Measurements from ENCODE around the genes ANTXR1, GMCL1 and C2orf42.

DNA sequence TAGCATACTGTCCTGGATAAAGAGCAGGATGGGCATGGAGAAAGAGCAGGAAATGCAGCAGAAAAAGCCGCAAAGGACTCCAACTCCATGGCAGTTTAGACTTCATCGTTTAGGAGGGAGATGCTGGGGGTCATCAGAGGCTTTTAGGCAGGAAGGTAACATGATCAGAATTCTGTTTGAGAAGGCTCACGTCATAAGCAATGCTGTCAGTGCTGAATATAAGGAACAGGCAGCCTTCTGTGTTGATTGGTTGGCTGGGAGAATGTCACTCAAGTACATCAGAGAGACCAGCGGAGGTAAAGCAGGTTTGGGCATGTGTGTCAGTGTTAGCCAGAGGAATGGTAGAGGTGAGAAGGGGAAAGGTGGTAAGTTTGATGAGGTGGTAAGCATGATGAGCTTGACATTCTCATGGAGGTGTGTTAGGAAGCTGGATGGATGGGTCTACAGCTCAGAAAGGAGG is 35.3 kb downstream of the ARHGAP25 start:
- RRBS, result no CpG with 5 or more reads among the region's 4 CpGs

- RRBS, result no CpG with 5 or more reads among the region's 1 CpG
Measured at GRCh38 chr2:68796201-68796764, 61.7 kb downstream of the ARHGAP25 start.

GRCh38 chr2:69012632-69014096 is at the start of gene ANTXR1:
TSS of gene ANTXR1 (plus strand) at chr2:69013179.
- RRBS, result under 1% methylated on average over 7 of the region's 94 CpGs

GRCh38 chr2:69325306-69326110 is 61.5 kb downstream of the GFPT1 start:
- RRBS, result no CpG with 5 or more reads among the region's 1 CpG

GRCh38 chr2:69338290-69338764 is 48.7 kb downstream of the GFPT1 start:
- RRBS, result no CpG with 5 or more reads among the region's 5 CpGs

- RRBS, result no CpG with 5 or more reads among the region's 10 CpGs
Measured at GRCh38 chr2:69347932-69348462, 39.0 kb downstream of the GFPT1 start.

DNA sequence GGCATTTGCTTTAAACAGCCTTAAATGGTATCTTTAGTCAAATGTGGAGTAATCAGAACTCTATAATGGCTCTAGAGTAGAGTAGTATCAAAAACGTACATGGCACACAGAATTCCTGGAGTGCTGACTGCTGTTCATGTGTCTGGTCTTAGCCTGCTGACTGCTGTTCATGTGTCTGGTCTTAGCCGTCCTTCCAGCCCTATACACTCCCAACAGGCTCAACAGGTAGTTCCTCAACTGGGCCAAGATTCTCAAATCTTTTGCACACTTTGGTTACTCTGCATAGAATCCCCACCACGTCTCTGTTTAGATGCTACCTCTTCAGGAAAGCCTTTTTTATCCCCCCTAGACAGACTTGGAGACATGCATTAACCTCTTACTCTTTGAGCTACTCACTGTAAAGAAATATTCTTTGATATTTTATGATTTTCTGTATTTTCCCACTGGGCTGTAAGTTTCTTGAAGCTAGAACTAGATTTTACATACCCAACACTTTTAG is 1.1 kb upstream of the GFPT1 start:
- RRBS, result no CpG with 5 or more reads among the region's 3 CpGs

- RRBS, result no CpG with 5 or more reads among the region's 5 CpGs
Measured at GRCh38 chr2:69419203-69419707, 18.0 kb downstream of the NFU1 start.

- RRBS, result no CpG with 5 or more reads among the region's 2 CpGs
Measured at GRCh38 chr2:69570128-69570863, 73.2 kb downstream of the AAK1 start.

GRCh38 chr2:69641561-69642031 is 1.9 kb downstream of the AAK1 start:
- RRBS, result no CpG with 5 or more reads among the region's 4 CpGs

DNA sequence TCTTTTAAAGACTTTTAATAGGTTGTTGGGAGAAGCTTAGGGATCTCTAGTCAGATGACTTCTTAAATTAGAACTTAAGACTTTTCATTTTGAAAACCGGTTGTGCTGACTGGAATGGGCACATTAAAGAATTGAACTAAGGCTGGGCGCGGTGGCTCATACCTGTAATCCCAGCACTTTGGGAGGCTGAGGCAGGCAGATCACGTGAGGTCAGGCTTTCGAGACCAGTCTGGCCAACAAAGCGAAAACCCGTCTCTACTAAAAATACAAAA is 8.8 kb upstream of the AAK1 start:
- RRBS, result no CpG with 5 or more reads among the region's 7 CpGs

GRCh38 chr2:69797898-69798708 is 31.4 kb upstream of the GMCL1 start:
- RRBS, result 9% methylated on average over 2 of the region's 5 CpGs

DNA sequence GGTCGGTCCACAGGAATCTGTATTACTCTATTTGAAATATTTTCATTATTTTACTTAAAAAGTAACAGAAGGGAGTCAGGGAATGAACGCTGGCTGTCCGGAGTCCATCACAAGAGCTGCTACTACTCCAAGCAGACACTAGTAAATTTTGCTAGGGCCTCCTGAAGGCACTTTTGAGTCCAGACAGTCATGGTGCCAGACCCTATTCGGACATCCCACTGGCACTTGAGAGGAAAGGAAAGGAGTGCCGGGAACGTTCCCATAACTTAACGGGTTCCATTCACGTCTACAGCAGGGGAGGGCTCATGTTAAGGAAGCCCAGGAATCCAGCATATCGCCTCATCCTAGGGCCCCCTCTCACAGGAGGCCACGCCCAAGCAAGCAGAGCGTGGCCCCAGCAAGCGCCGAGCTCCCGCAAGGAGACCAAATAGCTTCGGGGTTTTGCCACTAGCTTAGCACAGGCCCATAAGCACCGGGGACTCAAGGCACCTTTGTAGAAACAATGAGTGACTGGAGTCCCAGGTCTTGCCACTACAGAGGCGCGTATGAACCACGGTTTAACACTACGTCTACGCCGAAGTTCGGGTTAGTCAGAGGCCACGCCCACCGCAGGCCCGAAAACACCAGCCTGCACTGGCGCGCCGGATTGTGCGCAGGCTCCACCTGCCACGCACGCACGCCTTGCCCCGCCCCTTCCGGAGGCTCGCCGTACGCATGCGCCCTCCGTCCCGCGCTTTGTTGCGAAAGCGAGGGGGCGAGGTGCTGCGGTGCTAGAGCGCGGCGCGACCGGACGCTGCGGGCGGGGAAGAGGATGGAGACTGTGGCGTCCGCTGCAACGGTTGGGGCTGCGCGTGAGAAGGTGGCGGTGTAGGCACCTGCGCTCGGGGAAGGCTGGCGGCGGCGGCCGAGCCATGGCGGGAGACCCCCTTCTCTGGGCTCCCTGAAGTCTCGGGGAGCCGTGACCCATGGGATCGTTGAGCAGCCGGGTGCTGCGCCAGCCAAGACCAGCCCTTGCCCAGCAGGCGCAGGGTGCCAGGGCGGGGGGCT is at the start of gene GMCL1:
TSS of gene GMCL1 (plus strand) at position 733 of the 1,047 bp plus-strand sequence.
- RRBS, result under 1% methylated on average over 22 of the region's 74 CpGs

GRCh38 chr2:70034744-70035361 is 52.4 kb upstream of the PCBP1 start:
- RRBS, result no CpG with 5 or more reads among the region's 4 CpGs

DNA sequence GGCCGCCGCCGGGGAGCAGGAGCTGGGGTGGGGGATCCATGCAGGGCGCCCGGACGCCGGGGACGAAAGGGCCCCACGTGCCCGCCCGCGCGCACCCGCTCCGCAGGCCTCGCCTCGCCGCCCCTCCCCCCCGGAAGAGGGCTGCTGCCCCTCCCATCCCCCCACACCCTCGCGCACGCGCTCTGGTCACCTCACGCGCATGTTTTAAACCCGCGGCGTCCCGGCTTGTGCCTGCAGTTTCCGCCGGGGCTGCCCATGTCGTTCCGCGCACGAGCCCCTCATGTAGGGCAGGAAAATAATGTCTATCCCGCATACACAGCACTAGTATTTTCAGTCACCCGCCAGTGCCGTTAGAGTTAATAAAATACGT is 409 bp upstream of the PCBP1 start:
- RRBS, result 1% methylated on average over 21 of the region's 39 CpGs

- RRBS, result 1% methylated on average over 20 of the region's 69 CpGs
Measured at GRCh38 chr2:70189961-70191200, at the start of gene C2orf42. TSS of gene C2orf42 (minus strand) at chr2:70191019.